ENCODE data around the gene CCDC6.

DNA sequence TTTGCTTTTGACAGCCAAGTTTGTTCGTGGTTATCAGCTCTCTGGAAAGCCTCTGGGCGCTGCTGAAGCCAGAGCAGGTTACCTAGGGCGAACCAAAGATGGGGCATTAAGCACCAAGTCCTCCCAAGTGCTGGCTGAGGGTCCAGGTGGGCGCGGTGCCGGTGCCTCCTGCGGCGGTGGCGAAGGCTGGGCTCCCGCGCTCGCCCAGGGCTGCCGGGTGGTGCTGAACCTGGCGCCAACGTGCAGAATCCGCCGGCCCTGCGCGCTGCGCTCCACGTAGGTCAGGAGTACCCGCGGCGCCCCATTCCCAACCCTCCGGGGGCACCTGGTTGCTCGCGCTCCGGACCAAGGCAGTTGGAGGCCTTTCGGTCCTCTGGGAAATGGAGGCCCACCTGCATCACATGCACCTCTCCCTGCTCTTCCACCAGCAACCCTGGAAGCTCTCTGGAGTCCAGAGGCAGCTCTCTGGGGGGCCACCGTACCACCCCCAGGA lies 902 bp downstream of the SLC16A9 start:
- PRO-cap = no peak
- RAMPAGE, long total RNA, 4 experiments = no peak in any of the 4 experiments

DNA sequence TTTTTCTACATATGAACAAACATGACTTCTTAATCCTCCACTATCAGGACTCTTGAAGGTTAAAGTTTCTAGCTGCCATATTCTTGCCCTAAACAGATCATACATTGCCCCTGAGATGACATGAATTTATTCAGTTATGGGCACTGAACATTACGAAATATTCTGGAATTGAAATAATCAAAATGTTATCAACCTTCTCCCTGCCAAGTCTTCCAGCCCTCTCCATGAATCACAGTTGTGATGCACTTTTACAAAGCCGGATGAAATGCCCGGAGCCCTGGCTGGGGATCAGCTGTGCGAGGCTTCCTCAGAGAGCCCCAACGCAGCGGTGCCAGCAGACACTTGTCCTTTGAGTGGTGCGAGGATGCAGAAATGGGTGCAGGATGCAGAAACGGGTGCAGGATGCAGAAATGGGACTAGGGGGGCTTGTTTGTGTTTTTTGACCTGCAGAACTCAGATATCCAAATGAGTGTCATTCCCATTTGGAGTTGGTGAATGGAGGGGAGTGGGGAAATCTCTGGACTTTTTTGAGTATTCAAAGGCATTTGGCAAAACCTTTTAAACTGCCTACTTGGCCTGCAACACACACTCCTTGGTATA lies 2.7 kb downstream of the MRLN start:
- PRO-cap = no peak
- RAMPAGE, long total RNA, 4 experiments = no peak in any of the 4 experiments

- PRO-cap = no peak
- RAMPAGE, long total RNA, 4 experiments = no peak in any of the 4 experiments
These were observed 53.6 kb upstream of the MRLN start for GRCh38 chr10:59806894-59807207.

- PRO-cap = no peak
- RAMPAGE, long total RNA, 4 experiments = no peak in any of the 4 experiments
These were observed 16.7 kb downstream of the CCDC6 start for GRCh38 chr10:59889382-59890294.

- PRO-cap = unidirectional peak, minus-strand start at chr10:59892898
- RAMPAGE, long total RNA, 4 experiments = no peak in any of the 4 experiments
These were observed 13.7 kb downstream of the CCDC6 start for GRCh38 chr10:59892616-59893147.

DNA sequence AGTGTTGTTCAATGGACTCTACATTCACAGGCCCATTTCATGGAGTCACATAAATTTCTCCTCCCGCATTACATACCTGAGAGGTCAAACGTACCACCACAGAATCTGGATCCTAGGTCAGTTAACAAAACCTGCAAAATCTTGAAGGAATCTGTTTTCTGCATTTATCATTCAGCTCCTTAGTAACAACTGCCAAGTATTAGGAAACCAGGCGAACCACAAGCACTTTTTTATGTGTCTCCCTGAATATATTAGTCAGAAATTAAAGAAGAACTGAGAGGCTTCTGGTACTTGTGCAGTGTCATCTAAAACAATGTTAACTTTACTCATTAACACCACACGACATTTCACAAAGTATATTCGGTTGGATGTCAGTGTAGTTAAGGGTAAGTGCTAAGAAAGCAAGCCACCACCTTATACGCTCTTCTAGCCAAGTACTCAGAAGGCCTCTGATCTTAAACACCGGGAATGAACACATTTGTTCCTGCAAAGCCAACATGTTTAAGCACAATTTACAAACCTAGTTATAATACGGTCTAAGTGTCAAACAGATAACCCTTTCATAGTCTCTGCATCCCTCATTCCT lies 2.4 kb downstream of the CCDC6 start:
- PRO-cap = no peak
- RAMPAGE, long total RNA, 4 experiments = no peak in any of the 4 experiments

- PRO-cap = no peak
- RAMPAGE, long total RNA, 4 experiments = no peak in any of the 4 experiments
These were observed 549 bp downstream of the CCDC6 start for GRCh38 chr10:59905926-59906088.

DNA sequence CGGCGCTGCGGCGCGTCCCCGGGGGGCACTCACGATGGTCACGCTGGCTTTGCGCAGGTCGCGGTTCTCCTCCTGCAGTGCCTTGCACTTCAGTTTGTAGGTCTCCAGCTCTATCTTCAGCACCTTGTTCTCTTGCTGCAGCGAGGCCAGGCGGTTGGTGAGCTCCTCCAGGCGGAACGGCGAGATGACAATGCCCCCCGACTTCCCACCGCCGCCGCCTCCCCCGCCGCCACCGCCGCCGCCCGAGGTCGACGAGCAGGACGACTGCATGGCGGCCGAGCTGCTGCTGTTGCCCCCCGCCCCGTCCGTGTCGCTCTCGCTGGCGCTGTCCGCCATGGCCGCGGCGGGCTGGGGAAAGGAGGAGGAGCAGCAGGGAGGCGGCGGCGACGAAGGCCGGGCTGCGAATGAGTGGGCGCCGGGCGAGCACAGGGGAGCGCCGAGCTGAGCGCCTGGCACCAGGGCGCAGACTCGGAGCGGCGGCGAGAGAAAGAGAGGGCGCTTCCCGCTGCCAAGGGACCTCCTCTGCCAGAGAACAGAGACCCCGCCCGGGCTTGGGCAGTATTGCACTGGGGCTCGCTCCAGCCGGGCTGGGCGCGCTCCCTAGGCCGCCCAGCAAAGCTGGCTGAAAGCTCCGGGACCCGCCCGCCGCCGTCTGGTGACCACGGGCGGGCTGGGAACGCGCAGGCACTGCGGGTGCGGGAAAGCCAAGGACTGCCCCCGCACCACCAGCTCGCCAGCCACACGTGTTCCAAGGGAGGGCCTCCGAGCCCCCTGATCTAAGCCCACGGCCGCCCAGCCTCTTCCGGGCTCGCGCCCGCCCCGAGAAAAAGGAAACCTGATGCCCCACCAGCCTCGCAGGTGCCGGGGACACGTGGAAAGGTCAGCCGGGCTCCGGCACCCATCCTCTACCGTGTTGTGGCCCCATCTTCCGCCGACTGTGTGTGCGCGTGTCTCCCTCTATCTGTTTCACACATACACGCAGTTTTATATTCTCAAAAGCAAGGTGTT lies at the start of gene CCDC6:
Gene CCDC6 (minus strand): TSS at position 468 of the 1,008 bp plus-strand sequence.
- PRO-cap = bidirectional peak, plus-strand start at position 655 of the sequence, minus-strand start at position 309 of the sequence
- RAMPAGE, long total RNA, 4 experiments = start-site peak on the minus strand in 1 of 4 experiments, centred at position 208 of the sequence, 21 reads per replicate

GRCh38 chr10:59991405-59992239 lies 85.3 kb upstream of the CCDC6 start:
- PRO-cap = no peak
- RAMPAGE, long total RNA, 4 experiments = no peak in any of the 4 experiments

GRCh38 chr10:60498062-60498552 lies 108.4 kb upstream of the ANK3 start:
- PRO-cap = no peak
- RAMPAGE, long total RNA, 4 experiments = no peak in any of the 4 experiments

DNA sequence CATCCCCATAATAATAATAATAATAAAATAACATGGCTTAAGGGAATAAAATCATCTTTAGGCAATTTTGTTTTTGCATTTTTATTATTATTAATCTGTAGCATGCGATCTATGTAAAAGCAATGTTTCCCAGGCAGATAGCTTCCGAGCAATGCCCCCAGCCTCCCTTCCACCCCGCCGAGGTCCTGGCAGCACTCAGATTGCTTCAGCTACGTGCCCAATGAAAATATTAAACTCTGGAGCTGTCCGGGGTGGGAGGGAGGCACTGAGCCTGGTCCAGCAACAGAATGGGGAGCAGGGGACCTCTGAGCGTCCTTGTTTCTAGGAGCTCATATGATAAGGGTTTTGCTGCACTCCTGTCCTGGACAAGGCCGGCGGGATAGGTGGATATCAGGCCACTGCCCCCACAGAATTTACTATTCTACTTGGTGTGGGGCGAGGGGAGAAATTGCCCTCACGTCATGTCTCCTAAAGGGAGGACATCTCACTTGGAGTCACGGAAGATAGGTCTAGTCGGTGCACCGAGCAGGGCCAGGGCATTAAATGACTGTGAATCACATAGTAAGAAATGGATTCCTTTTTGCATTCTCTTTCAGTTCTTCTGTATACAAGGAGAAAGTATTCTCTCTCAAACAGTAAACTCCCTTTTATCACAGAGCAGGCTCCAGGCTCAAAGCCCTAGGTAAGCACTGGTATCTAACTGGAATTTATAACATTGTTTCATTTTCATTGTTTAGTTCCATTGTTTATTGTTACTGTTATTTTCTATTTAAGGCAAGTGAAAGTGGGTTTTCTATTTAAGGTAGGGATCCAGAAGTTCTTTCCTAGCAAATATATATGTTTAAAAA lies 44.3 kb upstream of the CDK1 start:
- PRO-cap = no peak
- RAMPAGE, long total RNA, 4 experiments = no peak in any of the 4 experiments

GRCh38 chr10:60877630-60878149 lies 66.3 kb downstream of the RHOBTB1 start:
- PRO-cap = no peak
- RAMPAGE, long total RNA, 4 experiments = no peak in any of the 4 experiments

GRCh38 chr10:60888185-60889181 lies 55.5 kb downstream of the RHOBTB1 start:
- PRO-cap = no peak
- RAMPAGE, long total RNA, 4 experiments = no peak in any of the 4 experiments

DNA sequence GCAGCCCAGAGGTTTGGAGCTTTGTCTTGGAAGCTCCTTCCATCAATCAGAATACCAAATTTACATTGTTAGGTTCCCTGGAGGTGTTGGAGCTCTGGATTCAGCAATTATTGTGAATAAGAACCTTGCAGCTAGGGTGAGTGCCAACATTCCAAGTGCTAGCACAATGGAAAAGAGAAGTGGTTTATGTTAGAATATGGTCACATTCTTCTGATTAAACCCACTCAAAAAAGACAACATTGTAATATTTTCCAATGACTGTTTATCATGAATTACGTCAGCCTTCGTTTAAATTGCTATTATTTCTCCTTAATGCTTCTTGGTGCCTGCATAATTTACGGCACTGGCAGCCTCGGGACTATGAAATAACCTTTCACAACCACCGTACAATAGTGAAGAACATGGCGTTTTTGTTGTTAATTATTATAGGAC lies 117.5 kb downstream of the ARID5B start:
- PRO-cap = no peak
- RAMPAGE, long total RNA, 4 experiments = no peak in any of the 4 experiments

GRCh38 chr10:62020321-62020843 lies 118.9 kb downstream of the ARID5B start:
- PRO-cap = no peak
- RAMPAGE, long total RNA, 4 experiments = no peak in any of the 4 experiments

GRCh38 chr10:62044593-62044856 lies 143.0 kb downstream of the ARID5B start:
- PRO-cap = no peak
- RAMPAGE, long total RNA, 4 experiments = no peak in any of the 4 experiments

DNA sequence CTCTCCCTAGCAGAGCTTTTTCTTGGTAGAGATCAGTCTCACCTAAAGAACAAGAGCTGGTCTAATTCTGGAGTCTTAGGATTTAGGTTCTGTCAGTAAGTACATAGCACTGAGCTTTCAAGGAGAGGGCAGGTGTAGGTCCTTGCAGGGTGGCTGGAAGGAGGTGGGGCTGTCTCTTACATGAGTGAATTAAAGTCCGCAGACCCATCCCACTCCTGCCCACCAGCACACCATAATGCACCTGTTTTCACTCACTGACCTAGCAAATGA lies 145.9 kb downstream of the ARID5B start:
- PRO-cap = no peak
- RAMPAGE, long total RNA, 4 experiments = no peak in any of the 4 experiments

DNA sequence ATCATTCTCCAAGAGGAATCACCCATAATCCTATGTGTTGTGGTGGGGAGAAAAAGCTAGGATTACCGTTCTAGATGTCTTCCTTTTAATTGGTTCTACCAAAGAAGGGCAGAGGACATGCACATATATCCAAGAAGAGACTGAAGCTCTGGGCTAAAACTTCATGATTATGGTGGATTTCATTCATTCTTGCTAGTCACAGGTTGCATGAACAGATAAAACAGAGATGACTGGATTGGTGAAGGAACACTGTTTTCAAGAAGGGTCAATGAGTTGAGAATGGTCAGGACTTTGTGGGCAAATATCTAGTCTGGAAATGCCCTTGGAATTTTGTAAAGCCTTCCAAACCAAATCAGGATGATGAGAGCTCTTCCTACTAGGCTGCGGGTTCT lies 171.3 kb downstream of the ARID5B start:
- PRO-cap = no peak
- RAMPAGE, long total RNA, 4 experiments = no peak in any of the 4 experiments

DNA sequence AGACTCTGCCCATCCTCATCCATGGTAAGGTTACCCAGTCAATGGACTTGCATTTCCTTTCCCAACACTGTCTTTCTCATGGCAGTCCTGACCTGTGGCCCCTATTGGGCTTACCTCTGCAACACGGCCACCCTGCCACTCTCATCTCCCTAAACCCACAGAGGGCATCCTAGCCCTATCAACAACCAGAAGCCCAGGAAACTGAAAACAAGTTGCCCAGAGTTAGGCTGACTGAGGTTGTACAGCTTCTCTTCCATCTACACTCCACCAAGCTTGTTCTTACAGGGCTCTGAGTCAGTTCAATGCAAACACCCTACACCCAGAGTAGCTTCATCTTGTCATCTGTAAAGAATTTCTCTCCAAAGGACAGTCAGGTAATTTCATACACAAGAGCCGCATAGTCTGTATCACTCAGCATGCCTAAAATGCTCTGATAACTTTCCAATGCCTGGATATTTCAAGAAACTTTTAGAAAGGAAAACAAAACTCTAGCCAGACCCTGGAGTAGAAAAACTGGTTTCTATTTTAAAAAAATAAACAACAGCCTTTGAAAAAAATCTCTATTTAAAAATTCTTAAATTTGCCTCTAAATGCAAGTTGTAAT lies 175.4 kb downstream of the ARID5B start:
- PRO-cap = no peak
- RAMPAGE, long total RNA, 4 experiments = no peak in any of the 4 experiments

DNA sequence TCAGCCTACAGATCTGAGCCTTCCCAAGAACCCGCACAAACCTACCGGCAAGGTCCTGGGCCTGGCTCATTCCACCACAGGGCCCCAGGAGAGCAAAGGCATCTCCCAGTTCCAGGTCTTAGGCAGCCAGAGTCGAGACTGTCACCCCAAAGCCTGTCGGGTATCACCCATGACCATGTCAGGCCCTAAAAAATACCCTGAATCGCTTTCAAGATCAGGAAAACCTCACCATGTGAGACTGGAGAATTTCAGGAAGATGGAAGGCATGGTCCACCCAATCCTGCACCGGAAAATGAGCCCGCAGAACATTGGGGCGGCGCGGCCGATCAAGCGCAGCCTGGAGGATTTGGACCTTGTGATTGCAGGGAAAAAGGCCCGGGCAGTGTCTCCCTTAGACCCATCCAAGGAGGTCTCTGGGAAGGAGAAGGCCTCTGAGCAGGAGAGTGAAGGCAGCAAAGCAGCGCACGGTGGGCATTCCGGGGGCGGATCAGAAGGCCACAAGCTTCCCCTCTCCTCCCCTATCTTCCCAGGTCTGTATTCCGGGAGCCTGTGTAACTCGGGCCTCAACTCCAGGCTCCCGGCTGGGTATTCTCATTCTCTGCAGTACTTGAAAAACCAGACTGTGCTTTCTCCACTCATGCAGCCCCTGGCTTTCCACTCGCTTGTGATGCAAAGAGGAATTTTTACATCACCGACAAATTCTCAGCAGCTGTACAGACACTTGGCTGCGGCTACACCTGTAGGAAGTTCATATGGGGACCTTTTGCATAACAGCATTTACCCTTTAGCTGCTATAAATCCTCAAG lies 176.3 kb downstream of the RTKN2 start:
- PRO-cap = no peak
- RAMPAGE, long total RNA, 4 experiments = no peak in any of the 4 experiments